Vein endothelial cell (primary cell): ENCODE measurements around a stretch of chr15.

DNA sequence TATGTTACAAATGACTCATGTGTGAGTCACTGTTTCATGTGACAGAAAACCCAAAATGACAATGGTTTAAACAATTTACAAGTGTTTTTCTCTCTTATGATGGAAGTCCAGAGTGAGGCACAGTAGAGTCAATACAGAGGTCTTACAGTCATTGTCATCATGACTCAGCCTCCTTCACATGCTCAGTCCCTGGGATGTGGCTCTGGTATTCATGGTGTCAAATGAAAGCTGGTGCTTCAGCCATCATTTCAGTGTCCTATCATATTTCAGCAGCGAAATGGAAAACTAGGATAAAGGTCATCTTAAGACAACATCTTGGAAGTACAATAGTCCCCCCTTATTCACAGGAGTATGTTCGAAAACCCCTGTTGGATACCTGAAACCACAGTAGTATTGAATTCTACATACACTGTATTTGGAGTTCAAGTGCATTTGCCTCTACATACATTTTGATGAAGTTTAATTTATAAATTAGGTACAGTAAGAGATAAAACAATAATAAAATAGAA, 393.2 kb downstream of the RSL24D1 start:
- CAGE, long polyA plus RNA = no peak

DNA sequence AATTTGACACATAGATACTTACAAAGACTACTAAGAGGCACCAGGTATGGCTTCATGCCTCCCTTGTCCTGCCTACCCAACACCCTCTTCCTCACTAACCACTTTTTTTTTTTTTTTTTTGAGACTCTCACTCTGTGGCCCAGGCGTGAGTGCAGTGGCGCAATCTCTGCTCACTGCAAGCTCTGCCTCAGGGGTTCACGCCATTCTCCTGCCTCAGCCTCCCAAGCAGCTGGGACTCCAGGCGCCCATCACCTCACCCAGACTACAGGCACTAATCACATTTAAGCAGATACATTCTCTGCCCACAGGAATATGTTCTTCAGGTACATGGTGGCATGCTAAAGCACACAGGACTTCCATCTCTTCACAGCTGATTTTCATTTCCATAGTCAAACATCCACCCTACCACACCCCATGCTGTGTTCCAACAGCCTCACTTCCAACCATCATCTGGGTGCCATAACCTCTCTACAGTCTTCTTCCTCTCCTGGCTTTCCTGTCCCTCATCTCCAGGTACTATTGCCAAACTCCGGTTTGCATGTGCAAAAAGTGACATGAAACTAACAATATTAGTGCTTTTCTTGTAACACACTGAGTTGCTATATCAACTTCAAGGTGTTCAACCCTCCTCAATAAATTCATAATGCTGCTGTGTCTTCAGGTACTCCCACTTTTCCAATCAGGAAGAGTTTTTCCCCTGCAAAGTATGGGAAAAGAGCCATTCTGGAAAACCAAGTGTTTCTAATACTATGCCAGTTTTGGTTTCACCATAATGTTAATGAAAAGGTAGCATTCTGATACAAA, 41.6 kb downstream of the RAB27A start:
- CAGE, long polyA plus RNA = no peak

DNA sequence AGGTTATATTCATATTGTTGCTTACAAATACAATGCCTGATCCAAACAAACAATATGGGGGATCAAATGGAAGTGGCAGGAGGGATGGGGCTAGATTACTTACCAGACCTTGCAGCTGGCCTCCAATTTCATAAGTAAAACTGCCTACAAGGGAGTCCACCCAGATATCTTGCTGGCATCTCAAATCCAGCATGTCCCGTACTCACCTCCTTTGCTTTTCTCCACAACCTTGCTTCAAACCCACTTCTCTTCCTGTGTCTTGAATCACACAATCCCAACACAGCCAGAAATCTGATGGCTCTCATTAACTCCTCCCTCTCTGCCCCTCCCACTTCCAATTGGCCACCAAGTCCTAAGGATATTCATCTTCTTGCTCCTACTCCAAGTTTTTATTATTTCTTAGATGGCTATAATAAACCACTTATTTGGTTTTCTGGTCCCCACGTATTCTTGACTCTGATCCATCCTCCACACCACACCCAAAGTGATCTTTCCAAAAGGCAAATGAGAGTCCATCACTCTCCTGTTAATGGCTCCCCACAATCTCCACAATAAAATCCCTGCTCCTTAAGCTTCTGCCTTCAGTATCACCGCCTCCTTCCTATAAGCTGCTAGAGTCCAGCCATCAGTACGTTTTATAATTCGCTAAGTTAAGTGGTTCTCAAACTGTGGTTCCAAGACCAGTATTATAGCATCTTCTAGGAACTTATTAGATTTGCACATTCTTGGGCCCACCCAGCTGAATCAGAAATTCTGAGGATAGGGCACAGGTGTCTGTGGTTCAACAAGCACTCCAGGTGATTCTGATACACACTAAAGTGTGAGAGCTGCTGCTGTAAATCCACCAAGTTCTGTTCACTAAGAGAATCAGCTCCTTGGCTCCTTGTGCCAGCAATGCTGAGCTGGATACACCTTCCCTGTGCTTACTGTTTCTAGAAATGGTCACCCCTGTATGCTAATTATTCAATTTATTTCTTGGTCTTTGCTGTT, 18.7 kb downstream of the RAB27A start:
- CAGE, long polyA plus RNA = no peak

DNA sequence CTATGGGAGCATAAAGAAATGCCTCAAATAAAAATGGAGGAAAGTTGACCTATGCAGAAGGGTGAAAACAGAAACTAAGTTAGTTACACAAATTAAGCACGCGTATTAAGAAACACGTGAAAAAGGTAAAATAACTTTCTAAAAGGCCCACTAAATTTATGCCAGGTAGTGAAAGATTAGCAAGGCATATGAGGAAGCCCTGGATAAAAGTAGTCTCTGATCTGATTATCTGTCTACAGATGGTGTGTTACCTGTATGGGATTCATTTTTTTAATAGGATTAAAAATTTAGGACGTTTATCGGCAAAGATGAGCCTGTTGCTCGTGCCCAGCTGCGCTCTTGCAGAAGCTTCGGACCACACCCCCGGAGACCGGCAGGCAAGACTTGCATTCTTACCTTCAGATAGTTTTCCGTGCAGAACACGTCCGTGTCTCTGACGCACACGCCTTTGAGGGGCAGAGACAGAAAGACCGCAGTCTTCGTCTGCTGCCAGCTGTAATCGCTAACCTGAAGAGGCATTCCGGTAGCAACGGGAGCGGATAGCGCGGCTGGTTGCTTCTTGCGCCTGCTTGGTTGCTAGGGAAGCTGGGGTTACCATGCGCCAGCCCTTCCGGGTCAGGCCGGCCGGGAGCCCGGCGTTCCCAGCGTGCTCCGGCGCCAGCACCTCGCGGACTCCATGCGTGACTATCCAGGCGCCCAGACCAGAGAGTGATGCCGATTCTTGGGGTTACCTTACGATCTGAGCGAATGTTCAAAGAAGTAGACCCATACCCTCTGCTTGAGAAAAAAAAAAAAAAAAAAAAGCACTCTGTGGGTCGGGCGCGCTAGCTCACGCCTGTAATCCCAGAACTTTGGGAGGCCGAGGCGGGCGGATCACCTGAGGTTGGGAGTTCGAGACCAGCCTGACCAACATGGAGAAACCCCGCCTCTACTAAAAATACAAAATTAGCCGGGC, 9.9 kb downstream of the DNAAF4 start:
- CAGE, long polyA plus RNA = no peak

DNA sequence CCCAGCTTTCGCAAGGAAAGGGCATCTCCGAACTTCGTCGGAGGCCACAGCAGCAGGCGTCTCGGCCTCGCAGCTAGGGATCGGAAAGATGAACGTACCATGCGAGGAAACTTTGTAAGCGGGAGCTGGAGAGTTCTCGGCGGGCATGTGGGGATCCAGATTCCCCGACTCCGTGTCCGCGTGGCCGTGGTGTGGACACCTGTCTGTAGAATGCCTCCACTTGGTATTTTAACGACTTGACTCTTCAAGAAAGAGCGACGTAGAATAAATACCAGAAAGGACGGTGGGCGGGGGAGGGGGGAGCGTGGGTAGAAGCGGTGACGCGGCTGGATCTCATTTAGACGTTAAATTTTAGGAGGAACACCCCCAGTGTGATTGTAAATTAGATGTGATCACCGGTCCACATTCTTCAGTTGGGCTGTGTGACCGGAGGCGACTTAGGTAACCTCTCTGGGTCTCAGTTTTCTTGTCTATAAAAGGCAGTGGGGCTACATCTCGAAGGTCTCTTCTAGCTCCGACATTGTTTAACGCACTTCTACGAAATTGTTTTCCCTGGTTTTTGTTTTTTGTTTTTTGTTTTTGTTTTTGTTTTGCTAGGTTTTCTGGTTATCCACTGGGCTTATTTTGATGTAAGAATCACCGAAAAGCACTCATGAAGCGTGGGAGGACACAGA, 698 bp upstream of the PYGO1 start:
- CAGE, long polyA plus RNA = no peak

DNA sequence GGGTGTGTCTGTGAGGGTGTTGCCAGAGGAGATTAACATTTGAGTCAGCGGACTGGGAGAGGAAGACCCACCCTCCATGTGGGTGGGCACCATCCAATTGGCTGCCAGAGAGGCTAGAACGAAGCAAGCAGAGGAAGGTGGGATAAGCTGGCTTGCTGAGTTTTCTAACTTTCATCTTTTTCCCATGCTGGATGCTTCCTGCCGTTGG, 25.7 kb upstream of the NEDD4 start:
- CAGE, long polyA plus RNA = no peak

DNA sequence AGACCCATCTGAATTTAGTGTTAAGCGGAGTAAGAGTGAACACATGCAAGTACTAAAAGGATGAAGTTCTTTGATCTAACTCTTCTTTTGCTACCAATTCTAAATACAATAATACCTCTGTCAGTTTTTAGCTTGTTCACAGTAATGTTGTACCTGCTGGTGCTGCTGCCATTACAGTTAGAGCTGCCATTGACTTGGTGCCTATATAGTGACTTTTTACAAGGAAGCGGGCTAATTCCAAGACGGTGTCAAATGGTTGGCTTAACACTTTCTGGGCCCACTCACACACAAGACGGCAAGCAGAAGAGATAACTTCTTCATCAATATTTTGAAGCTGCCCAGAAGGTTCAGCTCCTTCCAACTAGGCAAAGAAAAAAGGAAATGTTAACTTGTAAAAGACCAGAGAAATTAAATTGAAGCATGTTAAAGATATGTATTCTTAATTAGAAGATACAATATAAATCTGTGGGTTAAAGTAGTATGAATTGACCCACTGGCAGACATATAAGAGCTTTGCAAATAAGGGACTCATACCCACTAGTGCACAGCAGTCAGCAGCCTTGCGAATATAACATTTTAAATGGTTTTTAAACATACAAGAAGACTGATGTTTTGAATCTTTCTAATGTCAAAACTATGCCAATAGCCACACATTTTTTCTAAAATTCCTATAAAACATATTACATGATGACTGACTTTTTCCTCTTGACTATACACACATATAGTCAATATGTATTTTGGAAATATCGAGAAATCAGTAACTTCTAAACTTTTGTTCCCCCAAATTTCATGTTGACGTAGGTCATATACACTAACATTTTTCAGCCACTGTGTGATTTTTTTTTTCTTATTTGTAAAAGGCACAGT, 108.0 kb upstream of the NEDD4 start:
- CAGE, long polyA plus RNA = no peak

DNA sequence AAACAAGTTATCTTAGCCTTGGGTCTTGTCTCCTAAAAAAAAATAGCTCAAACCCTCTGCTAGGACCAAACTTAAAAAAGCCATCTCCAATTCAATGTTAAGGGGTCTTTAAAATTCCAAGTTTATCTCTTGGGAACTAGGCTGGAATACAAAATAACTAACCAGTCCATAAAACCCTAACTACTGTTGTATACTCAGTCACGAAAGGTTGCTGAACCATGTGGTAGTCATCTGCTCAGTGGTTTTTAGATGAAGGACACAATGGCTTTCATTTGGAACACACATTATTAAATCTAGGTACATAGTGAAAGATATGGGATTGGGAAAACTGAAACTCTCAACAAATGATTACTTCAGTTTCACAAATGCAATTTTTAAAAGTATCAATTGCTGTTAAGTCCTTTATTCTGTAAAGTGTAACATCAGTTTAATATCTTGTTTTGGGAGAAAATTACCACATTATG, 13.6 kb downstream of the RFX7 start:
- CAGE, long polyA plus RNA = no peak

DNA sequence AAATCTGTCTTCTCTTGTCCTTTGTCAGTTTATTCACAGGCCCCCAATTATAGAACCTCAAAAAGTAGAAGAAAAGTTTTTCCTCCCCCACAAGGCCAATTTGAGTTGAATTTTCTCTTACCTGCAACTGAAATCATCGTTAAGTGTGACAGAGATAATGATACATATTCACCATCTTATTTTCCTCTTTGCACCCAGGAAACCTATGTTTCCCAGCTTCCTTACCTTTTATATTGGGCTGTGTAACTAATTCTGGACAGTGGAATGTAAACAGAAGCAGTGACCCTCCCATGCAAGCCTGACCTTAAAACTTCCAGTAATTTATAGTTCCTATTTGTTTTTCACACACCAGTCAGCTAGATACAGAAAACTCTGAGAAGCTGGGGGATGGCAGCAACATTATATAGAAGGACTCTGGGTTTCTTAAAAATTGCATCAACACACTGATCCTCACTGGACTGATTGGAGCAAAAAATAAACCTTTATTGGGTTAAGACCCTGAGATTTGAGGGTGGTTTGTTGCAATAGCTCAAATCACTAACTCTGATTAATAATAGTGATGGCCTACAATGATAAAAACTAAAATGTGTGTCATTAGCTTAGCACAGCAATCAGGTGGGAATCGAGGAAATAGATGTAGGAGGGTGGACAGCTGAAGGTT, 4.5 kb upstream of the ZNF280D start:
- CAGE, long polyA plus RNA = no peak

DNA sequence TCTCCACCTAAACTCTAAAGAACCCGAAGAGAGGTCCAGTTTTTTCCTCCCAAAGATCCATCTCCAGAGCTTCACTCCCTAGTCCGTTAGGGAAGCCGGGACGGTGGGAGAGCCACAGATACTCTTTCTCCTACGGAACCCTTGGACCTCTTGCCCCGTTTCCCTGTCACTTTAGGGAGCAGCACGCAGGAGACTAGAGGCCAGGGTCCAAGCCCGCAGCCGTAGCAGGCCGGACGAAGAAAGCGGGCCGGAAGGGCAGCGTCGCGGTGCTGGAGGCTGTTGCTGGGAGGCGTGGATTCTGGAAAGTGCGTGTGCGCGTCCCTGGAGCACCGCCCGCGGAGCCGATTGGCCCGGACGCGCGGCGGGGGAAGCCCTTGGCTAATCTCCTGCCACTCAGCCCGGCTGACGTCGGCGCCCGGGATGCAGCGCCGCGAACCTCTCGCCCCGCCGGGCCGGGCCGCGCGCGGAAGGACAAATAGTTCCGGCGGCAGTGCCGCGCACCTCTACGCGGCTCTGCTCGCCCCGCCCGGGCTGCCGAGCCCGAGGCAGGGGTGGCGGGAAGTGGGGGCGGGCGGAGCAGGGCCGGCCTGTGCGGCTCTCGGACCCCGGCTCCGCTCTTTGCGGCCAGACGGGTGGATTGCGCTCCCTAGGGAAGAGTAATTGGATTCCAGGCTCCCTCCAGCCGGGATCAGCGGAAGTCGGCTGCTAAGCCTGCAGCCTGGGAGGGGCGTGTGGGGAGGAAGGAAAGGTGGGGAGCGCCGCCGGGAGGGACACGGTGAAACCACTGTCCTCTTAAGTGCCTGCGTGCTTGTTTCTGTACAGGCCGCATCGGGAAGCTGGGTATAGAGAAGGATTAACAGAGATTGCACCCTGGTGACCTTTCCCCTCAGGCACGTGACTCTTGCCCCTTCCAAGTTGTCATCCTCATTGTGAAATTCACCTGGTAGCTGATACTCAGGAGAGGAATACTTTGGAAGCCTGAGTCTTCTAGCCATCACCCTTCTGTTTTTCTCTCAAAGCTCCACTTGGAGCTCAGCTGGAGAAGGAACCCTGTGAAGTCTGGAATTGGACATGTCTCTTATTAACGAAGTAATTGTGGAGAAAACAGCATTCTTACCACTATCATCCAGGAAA, 31.2 kb upstream of the TCF12 start:
- CAGE, long polyA plus RNA = no peak

DNA sequence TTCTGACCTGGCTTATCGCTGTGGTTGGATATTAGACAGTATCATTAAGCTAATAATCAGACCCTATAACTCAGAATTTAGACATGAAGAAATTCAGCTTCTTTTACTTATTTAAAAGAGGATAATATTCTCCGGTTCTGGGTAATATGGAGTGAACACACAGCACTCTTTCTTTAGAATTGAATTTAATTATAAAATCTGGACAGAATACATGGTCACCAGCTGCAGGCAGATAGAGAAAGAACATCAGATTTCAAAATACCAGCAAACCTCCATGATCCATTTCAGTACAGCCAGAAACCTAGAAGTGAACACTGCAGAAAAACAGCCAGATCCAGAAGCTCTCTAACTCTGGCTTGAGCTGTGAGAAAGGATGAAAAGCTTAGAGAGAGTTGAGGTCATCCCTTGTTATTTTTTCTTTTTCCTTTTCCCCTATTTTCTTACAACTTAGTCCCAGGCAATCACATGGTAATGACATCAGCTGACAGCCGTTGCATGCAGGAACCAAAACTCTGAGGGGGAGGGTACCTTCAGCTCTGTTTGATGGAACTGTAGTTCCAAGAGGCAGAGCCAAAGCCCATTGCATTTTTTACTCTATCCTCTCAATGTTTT, 113.1 kb downstream of the TCF12 start:
- CAGE, long polyA plus RNA = no peak

DNA sequence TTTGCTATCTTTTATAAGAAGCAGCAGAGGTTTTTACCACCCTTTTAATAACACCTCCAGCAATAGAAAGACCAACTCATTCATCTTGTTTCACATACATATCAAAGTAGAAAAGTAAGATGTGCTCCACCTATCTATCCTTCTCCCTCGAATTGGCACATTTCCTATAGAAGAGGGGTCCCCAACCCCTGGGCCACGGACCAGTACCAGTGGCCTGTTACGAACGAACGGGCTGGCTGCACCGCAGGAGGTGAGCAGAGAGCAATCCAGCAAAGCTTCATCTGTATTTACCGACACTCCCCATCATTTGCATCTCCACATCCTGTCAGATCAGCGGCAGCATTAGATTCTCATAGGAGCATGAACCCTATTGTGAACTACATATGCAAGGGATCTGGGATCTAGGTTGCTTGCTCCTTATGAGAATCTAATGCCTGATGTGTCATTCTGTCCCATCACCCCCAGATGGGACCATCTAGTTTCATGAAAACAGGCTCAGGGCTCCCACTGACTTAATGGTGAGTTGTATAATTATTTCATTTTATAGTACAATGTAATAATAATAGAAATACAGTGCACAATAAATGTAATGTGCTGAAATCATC, 94.9 kb upstream of the CGNL1 start:
- CAGE, long polyA plus RNA = no peak

DNA sequence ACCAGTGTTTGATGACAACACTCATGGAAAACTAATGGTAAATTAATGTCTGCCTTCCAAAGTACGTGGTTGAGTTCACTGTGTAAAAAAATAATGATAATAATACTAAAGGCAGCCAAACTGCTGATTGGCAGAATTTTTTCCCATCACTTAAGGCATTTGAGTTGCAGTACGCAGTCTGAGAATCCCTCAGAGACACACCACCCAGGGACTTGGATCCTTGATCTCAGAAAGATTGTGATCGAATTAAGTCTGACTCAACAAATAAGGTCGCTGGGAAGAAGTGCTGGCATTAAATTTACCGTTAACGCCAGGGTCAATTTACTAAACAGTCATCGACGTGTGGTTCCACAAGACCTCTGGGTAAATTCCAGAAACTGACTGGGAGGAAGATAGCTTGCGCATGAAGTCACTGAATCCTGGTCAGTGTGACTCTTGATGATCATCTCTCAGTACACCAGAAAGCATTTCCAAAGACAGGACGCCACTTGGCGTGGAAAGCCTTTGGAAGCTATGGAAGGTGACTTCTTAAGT, 48.3 kb upstream of the CGNL1 start:
- CAGE, long polyA plus RNA = no peak

DNA sequence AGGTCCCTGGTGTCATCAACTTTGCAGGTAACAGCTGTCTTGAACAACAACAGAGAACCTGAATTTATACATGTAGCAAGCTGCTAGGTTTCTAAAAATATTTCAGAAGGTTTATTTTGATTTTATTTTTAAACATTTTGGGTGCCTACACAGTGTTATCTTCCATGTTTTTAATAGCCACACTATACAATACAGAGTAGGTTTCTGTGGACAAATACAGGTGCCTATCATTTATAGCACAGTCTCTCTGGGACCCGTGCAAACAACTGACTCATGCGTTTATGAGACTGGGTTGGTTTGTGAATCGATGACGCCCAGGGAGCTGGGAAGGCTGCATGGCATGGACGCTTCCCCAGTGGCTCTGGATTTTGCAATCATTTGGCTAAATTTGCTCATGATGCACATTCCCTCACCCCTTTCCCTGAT, 50.9 kb downstream of the CGNL1 start:
- CAGE, long polyA plus RNA = no peak

DNA sequence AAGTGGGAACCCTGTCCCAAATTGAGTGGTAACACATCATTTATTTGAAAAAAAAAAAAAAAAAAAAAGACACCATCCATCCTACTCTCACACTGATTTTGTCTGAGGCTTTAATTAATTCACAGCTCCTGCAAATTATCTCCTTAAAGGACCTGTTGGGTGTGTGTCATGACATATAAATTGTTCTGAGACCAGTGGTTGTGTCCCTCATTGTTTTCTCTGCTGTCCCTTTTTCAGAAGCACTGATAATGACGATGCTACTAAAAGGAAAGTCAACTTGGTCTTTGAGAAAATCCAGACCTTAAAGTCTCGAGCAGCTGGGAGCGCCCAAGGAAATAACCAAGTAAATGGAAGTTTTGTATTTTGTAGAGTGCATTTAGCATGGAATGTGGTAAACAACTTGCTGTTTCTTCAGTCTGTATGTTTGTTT, 65.8 kb downstream of the CGNL1 start:
- CAGE, long polyA plus RNA = no peak

GRCh38 chr15:57453613-57454245, 77.4 kb downstream of the CGNL1 start:
- CAGE, long polyA plus RNA = no peak

GRCh38 chr15:57461628-57462133, 85.4 kb downstream of the CGNL1 start:
- CAGE, long polyA plus RNA = no peak

GRCh38 chr15:57469052-57469600, 92.8 kb downstream of the CGNL1 start:
- CAGE, long polyA plus RNA = no peak

DNA sequence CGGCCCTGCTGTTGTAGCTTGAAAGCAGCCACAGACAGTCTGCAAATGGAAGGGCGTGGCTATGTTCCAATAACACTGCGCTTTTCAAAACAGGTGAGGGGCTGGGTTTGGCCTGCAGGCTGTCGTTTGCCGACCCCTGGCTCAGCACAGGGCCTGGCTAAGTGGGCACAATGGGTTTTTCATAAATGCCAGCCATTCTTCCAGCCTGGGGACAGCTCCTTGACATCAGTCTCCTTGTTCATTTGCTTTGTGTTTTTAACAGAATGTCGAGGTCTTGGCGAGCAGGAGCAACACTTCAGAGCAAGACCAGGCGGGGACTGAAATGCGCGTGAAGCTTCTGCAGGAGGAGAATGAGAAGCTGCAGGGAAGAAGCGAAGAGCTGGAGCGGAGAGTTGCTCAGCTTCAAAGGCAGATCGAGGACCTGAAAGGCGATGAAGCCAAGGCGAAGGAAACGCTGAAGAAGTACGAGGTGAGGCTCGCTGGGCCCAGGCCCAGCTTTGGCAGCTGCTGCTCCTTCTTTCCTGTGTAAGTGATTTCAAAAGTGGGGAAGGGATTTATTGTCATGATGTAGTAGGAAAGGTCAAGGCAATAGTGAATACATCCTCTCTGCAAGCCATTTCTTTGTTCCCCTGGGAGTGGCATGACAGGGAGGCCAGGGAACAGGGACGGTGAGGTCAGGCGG, 75.0 kb upstream of the MYZAP start:
- CAGE, long polyA plus RNA = no peak

GRCh38 chr15:57524250-57524779, 67.4 kb upstream of the MYZAP start:
- CAGE, long polyA plus RNA = no peak